Hepatocyte (in vitro differentiated cells and primary cell): ENCODE data around the genes OR51A7, UBQLNL, TRIM22 and OR52B2.

DNA sequence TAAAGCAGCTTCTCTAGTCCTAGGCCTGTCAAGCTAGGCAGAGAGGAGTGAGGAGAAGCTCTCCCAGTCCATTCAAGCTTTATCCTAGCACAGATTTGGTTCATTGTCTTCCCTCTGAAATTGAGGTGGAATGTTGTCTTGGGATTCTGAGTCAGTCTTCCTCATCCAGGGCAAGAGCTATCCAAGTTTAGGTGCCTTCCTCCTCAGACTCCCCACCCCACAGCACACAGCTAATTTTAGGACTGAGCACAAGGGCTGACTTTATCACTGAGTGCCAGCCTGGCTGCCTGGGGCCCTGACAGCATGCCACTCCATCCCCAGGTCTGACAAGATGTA lies 2.5 kb downstream of the PGAP2 start:
- RAMPAGE, long total RNA = no peak

GRCh38 chr11:3815960-3816318 lies 7.6 kb downstream of the PGAP2 start:
- RAMPAGE, long total RNA = no peak
- RRBS = no CpG with 5 or more reads among the region's 4 CpGs

DNA sequence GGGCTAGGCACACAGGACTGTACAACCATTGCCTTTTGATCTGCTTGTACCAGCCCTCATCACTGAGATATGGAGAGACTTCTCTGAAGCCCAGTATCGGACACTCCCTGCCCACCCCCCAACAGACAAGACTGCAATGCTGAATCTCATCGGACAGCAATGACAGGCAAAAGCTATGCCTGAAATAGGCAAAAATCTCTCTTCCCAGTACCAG lies 6.5 kb downstream of the RHOG start:
- RAMPAGE, long total RNA = no peak
- RRBS = no CpG with 5 or more reads among the region's 2 CpGs

GRCh38 chr11:3841963-3842377 lies 1.2 kb upstream of the RHOG start:
- RAMPAGE, long total RNA = no peak
- RRBS = no CpG with 5 or more reads among the region's 14 CpGs

DNA sequence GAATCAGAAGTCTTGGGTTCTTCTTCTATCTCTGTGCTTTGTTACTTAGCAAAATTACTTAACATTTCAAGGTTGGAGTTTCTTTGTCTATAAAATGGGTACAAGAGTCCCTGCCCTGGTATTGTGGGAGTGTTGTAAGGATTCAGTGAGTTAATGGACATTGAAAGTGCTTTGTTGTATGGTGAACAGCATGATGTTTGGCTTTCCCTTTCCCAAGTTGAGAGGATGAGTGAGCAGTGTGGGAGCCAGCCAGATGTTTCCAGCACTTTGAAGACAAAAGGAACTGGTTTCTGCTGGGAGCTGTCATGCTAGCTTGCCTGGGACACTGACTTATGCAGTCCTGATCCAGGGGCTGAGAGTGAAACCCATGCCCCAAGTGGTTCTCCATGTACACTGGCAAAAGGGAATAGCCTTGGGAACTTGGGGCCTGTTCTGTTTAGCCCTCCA lies 28.7 kb downstream of the STIM1 start:
- RAMPAGE, long total RNA = no peak

GRCh38 chr11:4058089-4058494 lies 36.5 kb upstream of the RRM1 start:
- RAMPAGE, long total RNA = no peak
- RRBS = no CpG with 5 or more reads among the region's 3 CpGs

GRCh38 chr11:4090203-4090840 lies 4.3 kb upstream of the RRM1 start:
- RAMPAGE, long total RNA = no peak
- RRBS = no CpG with 5 or more reads among the region's 4 CpGs

DNA sequence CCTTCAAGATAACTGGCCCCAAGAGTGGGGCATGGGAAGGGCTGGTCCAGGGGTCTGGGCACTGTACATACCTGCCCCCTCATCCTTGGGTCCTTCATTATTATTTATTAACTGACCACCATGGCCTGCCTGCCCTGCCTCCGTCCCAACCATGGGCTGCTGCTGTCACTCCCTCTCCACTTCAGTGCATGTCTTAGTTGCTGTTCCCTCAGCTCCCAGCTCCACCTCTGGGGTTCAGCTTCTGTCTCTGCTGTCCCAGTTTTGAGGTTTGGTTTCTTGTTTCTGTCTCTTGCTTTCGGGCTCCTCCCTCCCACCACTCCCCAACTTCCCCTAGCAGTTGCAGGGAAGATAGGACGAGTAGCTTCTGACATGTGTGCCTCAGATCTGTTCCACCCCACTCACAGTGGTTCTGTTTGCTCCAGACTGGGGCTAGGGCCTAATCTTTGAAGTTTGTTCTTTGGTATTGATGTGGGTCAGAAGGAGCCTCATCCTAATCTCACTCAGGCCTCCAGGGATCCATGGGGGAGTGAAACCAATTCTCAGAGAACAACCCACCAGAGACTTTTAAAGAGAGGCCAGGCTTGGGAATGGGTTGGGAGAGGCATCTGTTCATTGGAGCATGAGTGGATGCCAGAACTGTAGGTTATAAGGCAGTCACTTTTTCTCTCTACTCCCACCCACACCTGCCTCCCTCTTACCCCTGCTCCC lies 2.6 kb upstream of the RRM1 start:
- RAMPAGE, long total RNA = no peak
- RRBS = no CpG with 5 or more reads among the region's 3 CpGs

GRCh38 chr11:4105192-4105680 lies 10.6 kb downstream of the RRM1 start:
- RAMPAGE, long total RNA = no peak
- RRBS = no CpG with 5 or more reads among the region's 5 CpGs

DNA sequence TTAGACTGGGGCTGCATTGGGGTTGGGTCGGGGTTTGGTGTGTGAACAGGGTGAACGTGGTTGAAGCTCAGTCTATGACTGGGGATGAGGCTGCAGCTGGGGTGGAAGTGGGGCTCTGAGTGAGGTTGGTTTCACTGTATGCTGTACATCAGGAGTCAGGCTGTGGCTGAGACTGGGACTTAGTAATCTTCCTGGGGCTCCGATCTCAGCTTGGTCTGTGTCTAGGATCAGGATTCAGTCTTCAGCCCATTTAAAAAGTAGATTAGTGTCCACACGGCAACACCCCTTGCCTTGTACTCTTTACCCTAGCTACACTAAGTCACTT lies 535 bp downstream of the OR51E1 start:
- RAMPAGE, long total RNA = no peak
- RRBS = no CpG with 5 or more reads among the region's 4 CpGs

DNA sequence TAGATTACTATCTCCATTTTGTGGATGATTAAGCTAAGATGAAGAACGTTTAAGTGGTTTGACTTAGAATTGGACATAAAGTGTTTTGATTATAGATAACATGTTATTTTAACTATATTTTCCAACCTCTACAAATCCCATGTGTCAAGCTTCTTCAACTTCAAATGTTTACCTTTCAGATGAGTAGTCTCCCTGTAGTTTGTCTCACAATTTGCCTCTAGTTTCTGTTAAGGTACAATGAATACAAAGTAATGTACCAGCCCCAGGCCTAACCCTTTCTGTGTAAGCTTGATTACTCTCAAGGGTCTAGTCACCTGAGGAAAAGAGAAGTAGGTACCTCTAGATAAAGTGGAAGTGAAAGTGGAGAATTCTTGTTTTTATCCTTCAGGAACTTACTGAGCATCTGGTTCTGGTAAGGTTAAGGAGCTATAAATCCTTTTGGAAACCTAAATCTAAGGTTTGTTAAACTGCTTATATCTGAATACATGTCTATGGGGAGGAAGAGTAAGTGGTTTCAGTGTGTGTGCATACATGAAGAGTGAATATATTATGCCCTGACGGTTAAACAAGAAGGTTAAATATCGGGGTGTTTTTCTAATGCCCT lies at the start of gene OR51A7:
TSS of gene OR51A7 (plus strand) at position 396 of the 604 bp plus-strand sequence.
- RAMPAGE, long total RNA = no peak
- RRBS = no CpG with 5 or more reads among the region's 3 CpGs

DNA sequence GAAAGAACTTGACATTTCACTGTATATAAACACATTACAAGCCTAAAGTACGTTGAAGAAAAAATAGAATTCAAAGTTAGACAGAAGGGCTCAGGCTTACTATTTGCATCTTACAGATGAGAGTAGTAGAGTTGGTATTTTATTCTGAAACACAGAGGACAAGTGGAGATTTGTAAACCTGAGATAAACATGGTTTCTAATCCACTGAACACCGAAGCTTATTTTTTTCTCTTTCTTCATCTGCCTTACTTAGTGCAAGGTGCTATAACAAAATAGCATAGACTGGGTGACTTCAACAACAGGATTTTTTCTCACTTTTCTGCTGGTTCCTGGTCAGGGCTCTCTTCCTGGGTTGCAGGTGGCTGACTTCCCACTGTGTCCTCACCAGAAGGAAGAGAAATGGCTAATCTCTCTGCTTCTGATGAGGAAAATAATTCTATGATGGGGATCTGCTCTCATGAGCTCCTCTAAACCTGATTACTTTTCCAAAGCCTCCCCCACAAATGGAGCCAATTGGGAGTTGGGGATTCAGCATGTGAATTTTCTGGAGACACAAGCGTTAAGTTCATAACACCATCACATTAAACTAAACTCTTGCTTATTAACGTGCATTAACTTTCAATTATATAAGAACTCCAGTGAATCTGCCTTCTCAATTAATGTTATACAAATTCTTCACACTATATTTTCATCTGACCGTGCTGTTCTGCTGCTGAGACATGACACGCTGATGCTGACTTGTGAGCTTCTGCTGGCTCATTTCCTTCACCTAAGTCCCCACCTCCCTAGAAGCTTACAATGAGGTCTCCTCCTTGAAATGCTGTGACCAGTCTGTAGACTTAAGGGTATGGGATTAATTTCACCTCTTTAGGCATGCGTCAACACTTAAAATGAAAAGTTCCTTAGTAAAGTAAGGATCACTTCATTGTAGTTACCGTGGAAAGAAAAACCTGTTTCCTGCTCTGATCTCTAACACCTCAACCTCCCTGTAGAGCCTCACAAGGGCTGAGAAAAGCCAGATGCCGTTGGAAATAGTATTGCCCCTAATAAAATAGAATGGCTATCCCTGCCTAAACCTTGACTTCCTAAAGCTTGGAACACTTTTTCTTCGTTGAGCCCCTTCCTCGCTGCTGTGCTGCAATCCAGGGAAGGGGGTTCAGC lies 2.4 kb upstream of the HBG1 start:
- RAMPAGE, long total RNA = no peak
- RRBS = no CpG with 5 or more reads among the region's 11 CpGs

GRCh38 chr11:5449380-5449603 lies 169 bp downstream of the OR51I2 start:
- RAMPAGE, long total RNA = no peak
- RRBS = no CpG with 5 or more reads among the region's 1 CpG

- RAMPAGE, long total RNA = no peak
- RRBS = no CpG with 5 or more reads among the region's 1 CpG
Measured at GRCh38 chr11:5516448-5516876, at the start of gene UBQLNL. Gene UBQLNL (minus strand): TSS chr11:5516699.

DNA sequence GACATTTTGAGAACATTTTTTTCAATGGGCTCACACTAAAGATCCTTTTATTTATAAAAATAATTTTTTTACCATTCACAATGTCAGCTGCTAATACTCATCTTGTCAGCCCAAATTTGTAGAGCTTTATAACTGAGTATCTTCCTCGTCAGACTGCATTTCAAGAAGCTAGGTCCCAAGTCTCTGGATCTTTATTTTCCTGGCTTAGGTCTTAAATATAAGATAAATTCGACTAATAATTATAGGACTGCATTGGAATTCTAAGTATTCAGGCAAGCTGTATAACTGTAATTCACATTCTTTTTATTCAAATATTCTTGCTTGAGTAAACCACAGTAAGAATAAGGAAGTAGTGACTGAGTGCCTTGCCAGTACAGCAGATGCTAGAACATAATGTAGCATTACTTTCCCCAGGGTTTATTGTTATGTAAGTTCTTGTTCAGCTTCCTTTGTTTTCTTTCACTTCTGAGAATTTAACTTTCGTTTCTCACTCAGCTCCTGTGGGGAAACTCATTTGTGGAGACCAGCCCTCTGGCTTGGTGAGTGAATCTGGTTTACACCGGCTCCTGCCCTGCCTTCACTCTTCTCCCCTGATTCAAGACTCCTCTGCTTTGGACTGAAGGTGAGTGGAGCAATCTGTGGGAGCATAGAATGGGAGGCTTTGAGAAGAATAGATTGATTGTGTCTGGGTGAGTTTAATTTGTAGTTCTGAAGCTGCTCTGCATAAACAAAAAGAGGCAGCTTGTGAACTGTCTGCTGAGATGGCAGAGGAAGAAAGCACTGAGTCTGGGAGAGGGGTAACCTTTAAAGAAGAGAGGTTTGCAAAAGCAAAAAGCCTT lies at the start of gene TRIM22:
TSS of gene TRIM22 (plus strand) at position 513 of the 839 bp plus-strand sequence.
- RAMPAGE, long total RNA = no peak
- RRBS = no CpG with 5 or more reads among the region's 4 CpGs

- RAMPAGE, long total RNA = no peak
- RRBS = no CpG with 5 or more reads among the region's 15 CpGs
Measured at GRCh38 chr11:5700245-5700870, 10.8 kb downstream of the TRIM22 start.

DNA sequence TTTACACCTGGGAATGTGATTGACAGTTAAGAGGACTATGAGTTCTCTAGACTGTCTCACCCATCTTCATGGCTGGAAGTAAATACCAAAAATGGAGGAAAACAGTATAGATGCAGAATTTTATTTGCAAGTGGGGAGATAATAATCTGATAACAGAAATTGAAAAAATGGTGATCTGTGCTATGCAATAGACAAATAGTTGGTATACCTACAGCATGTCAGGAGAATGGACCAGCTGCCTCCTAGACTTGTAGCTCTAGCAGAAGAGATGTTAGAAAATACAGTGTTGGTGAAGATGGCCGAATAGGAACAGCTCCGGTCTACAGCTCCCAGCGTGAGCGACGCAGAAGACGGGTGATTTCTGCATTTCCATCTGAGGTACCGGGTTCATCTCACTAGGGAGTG lies 26.8 kb downstream of the OR52B2 start:
- RAMPAGE, long total RNA = no peak
- RRBS = no CpG with 5 or more reads among the region's 7 CpGs

DNA sequence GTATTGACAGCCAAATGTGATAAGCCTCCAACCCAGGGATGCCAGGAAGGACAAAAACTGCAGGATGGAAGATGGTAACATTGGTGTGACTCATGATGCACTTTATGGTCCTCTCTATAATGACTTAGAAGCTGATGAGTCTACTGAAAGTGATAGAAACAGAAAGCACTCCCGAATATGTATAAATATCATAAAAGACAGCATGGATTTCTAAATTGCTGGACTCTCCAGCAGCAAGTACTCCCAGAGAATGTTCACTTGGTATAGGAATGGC lies at the start of gene OR52B2:
TSS of gene OR52B2 (minus strand) at position 94 of the 274 bp plus-strand sequence.
- RAMPAGE, long total RNA = no peak
- RRBS = no CpG with 5 or more reads among the region's 1 CpG

- RAMPAGE, long total RNA = no peak
- RRBS = no CpG with 5 or more reads among the region's 2 CpGs
Measured at GRCh38 chr11:6225822-6226347, 8.6 kb downstream of the FHIP1B start.

GRCh38 chr11:6251720-6252516 lies 7.7 kb upstream of the CCKBR start:
- RAMPAGE, long total RNA = no peak
- RRBS = no CpG with 5 or more reads among the region's 9 CpGs